Measurements from ENCODE around the genes SOCS1 and TNP2.

- PRO-cap = no peak
These were observed 33.6 kb downstream of the USP7 start for GRCh38 chr16:8930063-8930621.

- PRO-cap = no peak
These were observed 14.1 kb upstream of the HAPSTR1 start for GRCh38 chr16:9077233-9077909.

GRCh38 chr16:9092870-9093521, 1.6 kb downstream of the HAPSTR1 start:
- PRO-cap = bidirectional peak, plus-strand start at chr16:9092915, minus-strand start at chr16:9092695; unidirectional peak, minus-strand start at chr16:9093003

DNA sequence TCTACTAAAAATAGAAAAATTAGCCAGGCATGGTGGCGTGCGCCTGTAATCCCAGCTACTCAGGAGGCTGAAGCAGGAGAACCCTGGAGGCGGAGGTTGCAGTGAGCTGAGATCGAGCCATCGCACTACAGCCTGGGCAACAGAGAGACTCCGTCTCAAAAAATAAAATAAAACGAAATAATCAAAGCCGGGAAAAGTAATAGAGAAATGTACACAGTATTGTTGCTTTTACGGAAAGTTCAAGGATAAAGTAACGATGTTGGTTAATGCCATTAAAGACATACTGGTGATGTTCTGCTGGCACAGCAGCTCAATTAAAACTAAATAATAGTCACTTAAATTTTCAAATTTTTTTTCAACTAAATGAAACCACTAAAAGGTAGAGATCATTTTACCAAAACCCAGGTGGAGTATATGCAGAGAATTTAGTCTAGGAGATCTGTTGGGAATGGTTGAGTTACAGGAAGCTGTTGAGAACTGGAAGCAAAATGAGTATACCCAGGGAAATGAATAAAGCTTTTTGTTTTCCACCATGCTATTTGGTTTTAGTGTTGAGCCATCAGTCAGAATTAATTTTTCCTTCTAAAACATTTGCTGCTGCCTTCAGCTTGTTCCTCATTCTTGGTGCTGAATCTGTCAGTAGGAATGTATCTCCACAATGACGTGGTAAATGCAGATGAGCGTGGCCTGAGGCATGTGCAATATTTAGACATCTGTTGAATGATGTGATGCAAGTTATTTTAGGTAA, 10.7 kb downstream of the HAPSTR1 start:
- PRO-cap = no peak

DNA sequence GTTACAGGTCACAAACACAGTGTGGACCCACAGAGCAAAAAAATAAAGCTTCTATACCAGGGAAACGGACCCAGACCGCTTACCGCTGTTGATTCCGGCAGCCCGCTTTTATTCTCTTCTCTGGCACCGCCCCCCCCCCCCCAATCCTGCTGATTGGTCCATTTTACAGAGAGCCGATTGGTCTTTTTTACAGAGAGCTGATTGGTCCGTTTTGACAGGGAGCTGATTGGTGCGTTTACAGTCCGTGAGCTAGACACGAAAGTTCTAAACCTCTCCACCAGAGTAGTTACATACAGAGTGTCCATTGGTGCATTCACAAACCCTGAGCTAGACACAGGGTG, 92.2 kb downstream of the HAPSTR1 start:
- PRO-cap = no peak

- PRO-cap = bidirectional peak, plus-strand start at chr16:9490041, minus-strand start at chr16:9489973
These were observed 398.4 kb downstream of the HAPSTR1 start for GRCh38 chr16:9489672-9490405.

DNA sequence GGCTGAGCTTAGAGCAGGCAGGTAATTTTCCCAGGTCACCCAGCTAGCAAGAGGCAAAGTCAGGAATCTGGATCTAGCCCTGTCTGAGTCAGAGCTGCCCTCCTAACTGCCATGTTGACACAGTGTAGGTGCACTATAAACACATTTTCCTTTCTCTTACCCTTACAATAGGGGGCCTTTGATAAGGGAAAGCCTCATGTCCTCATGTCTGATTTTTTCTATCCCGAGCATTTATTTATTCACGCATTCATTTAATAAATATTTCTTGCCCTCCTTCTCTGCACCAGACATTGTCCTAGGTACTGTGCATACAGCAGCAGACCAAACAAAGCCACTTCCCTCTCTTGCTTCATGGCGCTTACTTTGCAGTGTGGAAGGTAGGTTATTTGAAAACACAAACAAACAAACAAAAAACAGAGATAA, 454.5 kb downstream of the HAPSTR1 start:
- PRO-cap = no peak

- PRO-cap = no peak
These were observed 508.0 kb downstream of the GRIN2A start for GRCh38 chr16:9674141-9674673.

DNA sequence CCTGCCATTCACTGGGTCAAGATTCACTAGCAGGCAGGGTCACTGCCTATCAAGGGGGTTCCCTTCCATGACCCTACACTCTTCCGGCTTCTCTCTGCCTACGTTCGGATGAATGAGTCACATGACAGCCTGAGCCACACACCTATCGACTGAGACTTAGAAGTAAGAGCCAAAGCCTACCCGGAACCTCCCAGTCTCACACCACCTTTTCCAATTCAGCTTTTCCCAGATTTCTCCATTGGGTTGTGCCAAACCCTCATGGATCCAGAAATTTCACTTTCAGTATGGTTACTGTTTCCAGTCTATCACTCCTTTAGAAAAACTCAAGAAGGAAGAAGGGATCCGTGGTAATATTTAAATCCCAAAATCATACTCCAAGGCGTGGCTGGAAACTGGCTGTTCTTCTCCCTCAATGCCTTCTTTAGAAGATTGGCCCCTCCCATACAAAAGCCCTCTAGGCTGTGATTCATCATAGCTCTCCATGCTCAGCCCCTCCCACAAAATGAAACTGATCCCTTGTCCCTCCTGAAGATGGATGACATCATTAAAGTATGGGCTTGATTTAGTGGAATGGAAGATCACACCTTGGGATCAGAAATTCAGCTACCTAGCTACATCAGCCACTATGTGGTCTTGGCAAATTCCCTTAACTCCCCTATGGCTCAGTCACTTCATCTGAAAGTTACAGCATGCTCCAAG, 4.3 kb downstream of the GRIN2A start:
- PRO-cap = no peak

DNA sequence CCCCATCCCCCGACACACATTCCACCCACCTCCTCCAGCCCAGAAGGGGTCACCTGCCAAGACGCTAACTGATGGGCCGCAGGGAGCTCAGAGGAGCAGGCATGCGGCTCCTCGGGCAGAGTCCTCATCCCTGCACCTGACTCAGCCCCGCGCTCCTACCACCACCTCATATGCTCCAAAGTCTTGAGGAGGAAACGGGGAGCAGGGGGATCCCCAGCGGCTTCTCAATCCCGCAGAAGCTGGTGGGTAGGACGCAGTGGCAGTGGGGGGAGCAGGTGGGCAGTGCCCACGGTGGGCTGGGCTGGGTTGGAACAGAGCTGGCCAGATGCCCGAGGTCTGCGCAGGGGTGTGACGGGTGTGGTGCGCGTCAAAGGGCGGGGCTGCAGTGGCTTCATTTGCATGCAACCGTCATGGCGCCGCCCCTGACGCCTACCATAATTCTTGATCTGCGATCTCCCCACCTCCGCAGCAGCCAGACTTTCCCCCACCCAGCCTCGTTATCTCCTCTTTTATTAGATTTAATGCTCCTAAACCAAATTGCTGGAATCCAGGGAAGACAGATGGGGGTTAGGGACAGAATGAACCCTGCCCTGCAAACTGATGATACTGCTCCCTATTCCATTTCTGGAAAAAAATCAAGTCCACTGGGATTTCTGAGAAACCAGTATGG, 39.0 kb upstream of the EMP2 start:
- PRO-cap = bidirectional peak, plus-strand start at position 466 of the sequence, minus-strand start at position 258 of the sequence

DNA sequence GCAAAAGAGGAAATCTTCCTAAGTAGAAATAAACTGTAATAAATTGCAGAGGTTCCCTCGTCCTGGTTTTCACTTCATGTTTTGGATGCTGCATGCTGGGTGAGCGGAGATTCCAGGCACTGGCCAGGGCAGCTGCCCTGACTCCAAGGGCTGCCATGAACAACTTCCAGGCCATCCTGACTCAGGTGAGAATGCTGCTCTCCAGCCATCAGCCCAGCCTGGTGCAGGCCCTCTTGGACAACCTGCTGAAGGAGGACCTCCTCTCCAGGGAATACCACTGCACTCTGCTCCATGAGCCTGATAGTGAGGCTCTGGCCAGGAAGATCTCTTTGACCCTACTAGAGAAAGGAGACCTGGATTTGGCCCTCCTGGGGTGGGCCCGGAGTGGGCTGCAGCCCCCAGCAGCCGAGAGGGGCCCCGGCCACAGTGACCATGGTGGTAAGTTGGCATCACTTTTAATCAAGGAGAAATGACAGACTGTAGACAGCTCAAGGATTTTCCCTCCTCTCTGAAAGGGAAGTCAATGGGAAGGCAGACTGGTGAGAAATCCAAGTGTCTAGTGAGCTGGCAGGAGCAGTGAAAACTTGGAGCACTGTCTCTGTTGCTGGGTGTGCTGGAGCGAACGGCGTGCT, 10.8 kb upstream of the CIITA start:
- PRO-cap = no peak

GRCh38 chr16:10868381-10868928, 8.5 kb upstream of the CIITA start:
- PRO-cap = no peak

DNA sequence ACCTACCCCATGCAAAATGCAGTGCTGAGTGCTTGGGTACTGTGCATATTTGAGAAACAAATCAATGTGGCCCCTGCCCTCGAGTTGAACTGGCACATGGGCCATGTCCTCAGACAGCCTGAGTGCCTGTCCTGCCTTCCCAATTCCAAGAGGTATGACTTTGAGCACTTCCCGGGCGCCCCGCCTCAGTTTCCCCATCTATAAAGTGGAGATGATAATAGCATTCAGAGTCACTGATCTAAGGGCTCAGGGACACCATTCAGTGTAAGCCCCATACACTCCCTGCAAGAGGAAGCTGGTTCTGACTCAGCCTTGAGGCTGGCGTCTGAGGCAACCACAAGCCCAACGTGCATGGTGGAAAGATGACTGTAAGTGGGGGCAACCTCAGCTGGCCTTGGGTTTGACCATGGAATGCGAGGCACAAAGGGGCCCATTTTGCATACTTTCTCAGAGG, 6.0 kb upstream of the CIITA start:
- PRO-cap = no peak

GRCh38 chr16:10885333-10885941, 8.4 kb downstream of the CIITA start:
- PRO-cap = no peak

DNA sequence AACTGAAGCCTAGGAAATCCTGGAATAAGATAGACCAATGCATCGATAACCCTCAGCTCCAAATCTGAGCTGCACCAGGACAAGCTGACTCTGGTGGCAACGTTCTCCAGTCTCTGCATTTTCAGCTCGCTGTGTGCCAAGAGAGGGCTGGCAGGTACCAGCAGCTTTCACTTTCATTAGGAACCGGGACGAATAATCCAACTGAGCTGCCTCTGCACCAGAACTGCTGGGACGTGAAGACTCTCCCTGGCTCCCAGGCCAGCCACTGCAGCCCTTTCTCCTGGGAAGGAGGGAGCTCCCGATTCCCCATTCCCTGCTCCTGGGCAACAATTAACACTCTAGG, 4.8 kb downstream of the DEXI start:
- PRO-cap = no peak

DNA sequence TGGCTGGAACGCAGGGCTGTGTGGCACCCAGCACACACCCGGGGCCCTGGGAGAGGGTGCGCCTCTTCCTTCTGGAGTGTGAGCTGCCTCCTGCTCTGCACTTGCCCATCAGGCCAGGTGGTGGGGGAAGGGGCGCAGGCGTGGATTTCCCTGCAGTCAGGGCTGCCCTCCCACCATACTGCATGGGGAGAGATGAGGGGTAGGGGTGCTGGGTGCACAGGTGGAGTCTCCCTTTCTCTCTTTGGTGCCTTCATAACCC, 42.5 kb downstream of the SOCS1 start:
- PRO-cap = no peak

DNA sequence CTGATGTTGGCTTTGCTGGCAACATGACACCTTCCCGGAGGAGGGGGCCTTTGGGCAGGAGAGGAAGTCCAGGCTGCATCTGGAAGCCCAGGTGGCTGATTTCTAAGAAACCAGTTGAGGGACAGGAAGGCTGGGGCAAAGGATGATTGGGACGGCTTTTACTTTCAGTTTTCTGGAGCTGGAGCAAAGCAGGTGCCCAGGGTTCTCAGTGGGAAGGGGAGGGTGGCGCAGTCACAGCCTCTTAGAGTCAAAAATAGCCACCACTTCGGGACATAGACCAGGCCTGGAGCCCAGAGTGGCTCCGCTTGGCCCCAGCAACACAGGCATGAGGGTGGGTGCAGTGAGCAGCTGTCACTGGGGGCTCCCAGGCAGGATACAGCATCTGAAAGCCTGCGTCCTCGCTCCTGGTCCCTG, 15.2 kb downstream of the SOCS1 start:
- PRO-cap = no peak

GRCh38 chr16:11256036-11257244, at the start of gene SOCS1:
TSS of gene SOCS1 (minus strand) at chr16:11256204.
- PRO-cap = bidirectional peak, plus-strand start at chr16:11256300, minus-strand start at chr16:11256200; bidirectional peak, plus-strand start at chr16:11256631, minus-strand start at chr16:11256553

GRCh38 chr16:11269044-11269490, at the start of gene TNP2:
TSS of gene TNP2 (minus strand) at chr16:11269325.
- PRO-cap = no peak

DNA sequence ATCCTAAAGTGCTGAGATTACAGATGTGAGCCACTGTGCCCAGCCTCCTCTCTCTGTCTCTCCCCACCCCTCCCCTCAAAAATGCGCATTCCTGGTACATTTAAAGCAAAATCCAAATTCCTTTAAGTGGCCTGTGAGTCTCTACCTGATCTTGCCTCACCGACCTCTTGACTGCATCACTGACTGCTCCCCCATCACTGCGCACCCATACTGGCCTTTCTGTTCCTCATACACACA, 17.5 kb upstream of the RMI2 start:
- PRO-cap = no peak

Data from left ventricle myocardium (tissue), 1 donor.